Kidney (tissue), 2 donors: ENCODE measurements around a stretch of chr5.

DNA sequence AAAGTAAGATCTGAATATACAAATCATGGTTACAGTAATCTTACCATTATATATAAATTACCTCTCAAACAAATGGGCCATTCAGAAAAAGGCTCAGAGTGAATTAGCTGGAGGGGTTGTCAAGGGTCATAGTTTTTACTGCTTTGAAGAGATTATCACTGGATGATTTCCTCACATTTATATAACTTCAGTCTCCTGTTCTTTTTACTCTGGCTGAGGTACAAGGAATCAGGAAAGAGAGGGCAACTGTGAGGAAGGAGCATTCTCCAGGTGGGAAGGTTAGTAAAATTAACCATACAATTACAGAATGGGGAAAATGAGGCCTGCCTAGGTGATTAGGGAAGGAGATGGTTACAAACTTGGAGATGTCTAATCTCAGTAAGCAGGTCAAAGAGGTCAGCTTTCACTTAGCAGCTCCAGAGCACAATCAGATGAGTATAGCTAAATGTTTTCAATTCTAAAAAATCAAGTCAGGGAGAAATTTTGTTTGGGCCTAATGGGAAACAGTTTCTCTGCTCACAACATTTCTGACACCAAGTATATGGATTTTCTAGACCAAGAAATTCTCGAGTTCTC, 148.8 kb upstream of the ELL2 start:
- PRO-cap = no peak
- RRBS = no CpG with 5 or more reads among the region's 1 CpG

GRCh38 chr5:96177047-96177852, 215.6 kb upstream of the ELL2 start:
- PRO-cap = no peak
- RRBS = no CpG with 5 or more reads among the region's 7 CpGs

DNA sequence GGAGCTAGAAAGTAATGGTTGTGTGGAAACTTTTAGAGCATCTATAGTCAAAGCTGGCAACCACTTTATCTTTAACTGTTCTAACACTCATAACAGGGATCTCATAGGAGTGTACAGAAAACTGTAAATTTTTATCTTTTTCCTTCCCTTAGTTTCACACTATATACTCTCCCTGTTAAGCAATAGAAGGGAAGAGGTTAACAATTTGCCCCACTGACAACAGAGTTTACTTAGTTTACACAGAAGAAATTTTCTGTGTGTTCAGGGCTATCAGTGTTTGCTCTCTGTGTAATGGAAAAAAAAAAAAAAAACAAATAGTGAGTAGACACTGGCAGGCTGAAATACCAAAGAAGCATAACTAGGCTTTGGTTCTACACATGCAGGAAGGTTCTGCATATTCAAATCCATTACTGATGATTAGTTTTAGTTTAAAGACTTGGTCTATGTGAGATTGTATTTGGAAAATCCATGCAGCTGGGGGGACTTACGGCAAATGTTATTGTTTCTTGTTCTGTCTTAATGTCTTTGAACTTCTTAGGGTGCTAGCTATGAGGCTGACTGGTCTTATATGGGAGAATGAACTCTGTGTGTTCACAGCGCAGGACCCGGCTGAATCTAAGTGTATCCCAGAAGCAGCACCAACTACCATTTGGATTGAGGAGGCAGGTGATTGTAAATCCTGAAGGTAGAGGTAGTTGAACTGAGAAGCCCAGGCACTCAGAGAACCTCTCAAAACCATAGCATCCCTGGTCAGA, 187.5 kb downstream of the PCSK1 start:
- PRO-cap = no peak
- RRBS = no CpG with 5 or more reads among the region's 3 CpGs

DNA sequence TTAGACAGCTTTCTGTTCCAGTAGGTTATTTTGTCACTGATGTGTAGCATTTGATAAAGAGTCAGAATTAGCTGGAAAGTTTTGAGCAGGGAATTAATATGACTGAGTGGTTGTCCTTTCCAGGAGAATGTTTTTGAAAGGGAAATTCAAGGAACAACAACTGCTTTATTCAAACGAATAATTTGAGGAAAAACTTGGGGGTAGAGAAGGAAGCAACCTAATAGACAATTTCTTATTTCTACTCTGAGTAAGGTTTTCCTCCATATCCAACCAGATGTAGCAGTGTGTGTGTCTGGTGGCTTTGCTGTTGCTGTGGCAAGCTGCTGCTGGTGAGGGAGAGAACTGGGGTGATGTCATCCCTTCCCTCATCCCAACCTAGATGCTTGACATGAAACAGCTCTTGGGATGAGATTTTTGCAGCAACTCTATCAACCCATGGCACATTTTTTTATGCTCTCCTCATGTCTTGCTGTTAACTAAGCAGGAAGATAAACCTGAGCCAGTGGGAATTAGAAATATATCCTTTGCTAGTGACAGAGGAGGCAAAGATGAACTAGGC, 135.8 kb downstream of the PCSK1 start:
- PRO-cap = no peak
- RRBS = no CpG with 5 or more reads among the region's 1 CpG

- PRO-cap = no peak
- RRBS = no CpG with 5 or more reads among the region's 4 CpGs
Measured at GRCh38 chr5:96627538-96628019, 34.6 kb upstream of the CAST start.

DNA sequence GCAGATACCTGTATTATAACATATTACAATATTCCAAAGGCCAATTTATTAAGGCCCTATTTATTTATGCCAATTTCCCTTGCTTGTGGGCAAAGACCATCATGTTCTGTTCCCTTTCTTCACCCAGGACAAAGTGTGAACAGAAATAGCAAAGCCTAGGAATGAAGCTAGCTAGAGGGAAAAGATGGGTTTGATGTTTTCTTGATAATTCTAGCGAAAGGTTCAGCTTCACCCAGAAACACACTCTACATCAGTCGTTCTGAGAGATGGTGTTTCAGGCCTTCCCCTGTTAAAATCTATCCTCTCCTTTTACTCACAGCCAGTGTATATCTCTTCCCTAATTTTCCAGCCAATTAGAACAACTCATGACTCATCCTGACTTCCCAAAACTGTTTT, 28.6 kb upstream of the CAST start:
- PRO-cap = no peak
- RRBS = no CpG with 5 or more reads among the region's 2 CpGs

DNA sequence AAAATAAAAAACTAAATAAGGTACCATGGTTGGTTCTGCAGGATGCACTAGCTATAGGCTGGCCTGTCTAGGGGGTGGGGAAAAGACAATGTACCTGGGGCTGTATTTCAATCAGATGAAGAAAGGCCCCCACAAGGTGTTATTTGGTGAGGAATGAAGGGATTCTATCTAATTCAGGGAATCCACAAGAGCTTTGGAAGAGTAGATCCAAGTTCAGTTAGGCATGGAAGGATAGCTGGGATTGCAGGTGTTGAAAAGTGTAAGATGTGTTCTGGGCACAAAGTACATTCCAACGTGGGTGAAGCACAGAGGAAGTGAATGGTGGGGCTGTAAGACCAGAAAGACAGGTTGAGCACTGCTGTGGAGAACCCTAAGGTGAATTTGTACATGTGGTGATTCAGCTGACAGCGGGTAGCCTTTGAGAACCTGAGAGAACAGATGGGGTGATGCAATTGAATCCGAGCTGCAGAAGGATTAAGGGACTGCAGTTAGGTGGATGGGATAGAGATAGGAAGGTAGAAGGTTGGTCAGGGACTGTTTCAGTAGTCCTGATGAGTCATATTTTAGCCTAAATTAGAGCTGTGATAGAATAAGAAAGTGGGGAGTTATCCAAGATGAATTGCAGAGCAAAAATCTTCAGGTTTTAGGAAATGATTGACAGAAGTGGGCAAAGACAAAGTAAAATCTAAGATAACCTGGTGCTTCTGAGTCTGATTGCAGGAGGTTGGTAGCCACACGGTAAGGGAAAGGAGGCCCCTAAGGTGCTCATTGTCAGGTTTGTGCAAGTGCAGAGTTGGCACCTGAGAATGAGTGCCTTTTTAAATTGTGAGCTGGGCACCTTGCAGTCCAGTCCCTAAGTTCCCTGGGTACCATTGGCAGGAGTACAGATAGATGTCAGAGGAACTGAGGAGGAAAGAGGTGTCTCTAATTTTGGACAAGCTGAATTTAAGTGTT, 72.0 kb downstream of the CAST start:
- PRO-cap = no peak
- RRBS = no CpG with 5 or more reads among the region's 4 CpGs

DNA sequence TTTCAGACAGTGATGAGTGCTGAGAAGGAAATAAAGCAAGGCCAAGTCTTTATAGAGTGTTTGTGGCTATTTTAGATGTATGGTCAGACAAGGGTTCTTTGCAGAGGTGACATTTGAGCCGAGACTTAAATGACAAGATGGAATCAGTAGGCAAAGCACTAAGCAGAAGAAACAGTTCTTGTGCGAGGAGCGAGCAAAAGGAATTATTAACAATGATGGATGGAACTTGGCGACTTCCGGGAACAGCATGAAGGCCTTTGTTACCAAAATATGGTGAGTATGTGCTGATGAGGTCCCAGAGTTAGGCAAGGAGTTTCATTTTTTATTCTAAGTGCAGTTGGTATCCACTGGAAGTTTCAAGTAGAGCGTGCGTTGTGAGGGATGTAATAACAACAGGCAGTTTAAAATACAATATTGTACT, 1.6 kb upstream of the LNPEP start:
- PRO-cap = bidirectional peak, plus-strand start at position 232 of the sequence, minus-strand start at position 205 of the sequence
- RRBS = no CpG with 5 or more reads among the region's 7 CpGs

GRCh38 chr5:97033207-97034048, 97.5 kb downstream of the LNPEP start:
- PRO-cap = no peak
- RRBS = no CpG with 5 or more reads among the region's 5 CpGs

DNA sequence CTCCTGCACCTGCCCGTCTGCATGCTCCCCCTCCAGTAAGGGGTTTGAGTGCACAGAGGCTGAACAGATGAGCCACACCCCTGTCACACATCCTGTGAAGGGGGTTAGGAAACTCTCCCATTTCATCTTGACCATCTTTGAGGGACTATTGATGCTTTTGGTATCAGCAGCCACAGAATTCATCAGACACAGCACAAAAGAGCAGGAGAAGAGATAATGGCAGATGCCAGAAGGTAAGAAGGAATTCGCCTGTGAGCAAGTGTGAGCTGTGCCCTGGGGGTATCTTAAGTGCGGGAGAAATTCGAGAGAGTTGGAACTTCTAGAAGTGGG, 68.8 kb downstream of the LIX1 start:
- PRO-cap = no peak
- RRBS = no CpG with 5 or more reads among the region's 4 CpGs

GRCh38 chr5:97165627-97166292, 17.3 kb downstream of the RIOK2 start:
- PRO-cap = no peak
- RRBS = no CpG with 5 or more reads among the region's 3 CpGs

DNA sequence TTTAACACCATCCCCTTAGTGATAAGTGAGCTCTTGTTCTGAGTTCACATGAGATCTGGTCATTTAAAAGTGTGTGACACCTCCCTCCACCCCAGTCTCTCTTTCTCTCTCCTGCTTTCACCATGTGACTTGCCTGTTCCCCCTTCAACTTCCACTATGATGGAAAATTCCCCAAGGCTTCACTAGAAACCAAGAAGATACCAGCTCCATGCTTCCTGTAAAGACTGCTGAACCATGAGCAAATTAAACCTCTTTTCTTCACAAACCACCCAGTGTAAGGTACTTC, 475.2 kb upstream of the RGMB start:
- PRO-cap = no peak

DNA sequence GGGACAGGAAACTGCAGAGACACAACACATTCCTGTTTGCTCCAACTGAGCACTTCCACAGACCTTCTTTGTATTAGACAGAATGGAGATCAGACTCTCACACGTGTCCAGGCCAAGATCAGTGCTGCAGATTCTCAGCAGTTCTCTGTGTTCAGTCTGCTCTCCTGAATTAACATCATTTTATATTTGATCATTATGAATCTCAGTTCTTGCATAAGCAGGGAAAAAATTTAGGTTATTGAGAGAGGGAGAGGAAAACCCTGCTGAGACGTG, 471.8 kb upstream of the RGMB start:
- PRO-cap = no peak
- RRBS = no CpG with 5 or more reads among the region's 2 CpGs

GRCh38 chr5:98786618-98787059, 13.2 kb downstream of the RGMB start:
- PRO-cap = no peak
- RRBS = no CpG with 5 or more reads among the region's 1 CpG

- PRO-cap = no peak
- RRBS = no CpG with 5 or more reads among the region's 1 CpG
Measured at GRCh38 chr5:98868444-98868944, 60.3 kb downstream of the CHD1 start.

- PRO-cap = no peak
- RRBS = no CpG with 5 or more reads among the region's 4 CpGs
Measured at GRCh38 chr5:98881757-98882602, 46.8 kb downstream of the CHD1 start.

DNA sequence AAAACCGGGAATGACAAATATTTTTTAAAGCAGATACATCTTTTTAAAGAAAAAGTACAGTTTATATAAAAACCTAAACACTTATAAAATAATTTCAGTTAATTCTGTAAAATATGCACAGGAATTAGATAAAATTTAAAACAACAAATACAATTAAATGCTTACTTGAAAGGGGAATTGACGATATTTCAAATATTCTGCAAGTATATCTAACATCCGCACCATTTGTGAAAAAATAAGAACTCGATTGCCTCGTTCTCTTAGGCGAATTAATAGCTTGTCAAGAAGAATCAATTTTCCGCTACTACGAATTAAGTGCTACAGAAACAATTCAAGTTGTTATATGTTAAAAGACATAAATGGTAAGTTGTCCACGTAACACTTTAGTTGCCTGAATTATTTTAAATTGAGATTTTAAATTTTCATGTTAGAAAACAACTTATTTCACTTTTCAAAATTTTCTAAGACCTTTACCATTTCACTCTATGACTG, 40.8 kb downstream of the CHD1 start:
- PRO-cap = no peak
- RRBS = no CpG with 5 or more reads among the region's 9 CpGs

DNA sequence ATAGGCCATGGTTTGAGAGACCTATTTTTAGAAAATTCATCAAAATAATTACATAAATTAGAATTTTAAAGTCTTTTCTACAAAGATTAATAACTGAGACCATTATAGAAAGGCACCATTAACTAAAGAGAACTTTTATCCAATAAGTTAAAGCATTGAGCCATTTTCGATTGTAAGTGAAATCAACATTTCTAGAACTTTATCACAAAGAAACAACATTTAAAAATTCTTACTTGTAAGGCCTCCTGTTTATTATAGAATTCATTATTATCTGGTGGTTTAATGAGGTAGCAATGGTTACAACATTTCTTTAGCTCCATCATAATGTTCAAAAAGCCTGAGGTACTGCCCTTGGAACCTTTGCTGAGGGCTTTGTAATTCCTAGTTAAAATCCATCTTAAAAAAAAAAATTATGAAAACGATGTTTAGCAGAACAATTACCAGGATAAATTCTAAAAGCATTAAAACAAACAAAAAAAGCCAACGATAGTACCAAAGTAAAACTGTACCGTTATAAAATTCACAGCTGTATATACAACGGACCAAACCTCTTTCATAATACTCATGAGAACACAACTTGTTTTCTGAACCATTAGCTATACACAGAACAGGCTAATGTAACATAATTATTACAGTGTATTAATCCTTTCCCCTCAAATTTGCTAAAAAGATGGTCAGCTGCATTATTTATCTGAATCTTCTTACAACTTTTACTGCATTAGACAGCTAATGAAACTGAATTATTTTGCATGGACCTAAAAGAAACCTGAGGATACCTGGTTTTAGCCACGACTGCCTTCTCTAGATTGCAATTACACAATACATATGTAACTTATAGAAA, 39.7 kb downstream of the CHD1 start:
- PRO-cap = no peak
- RRBS = no CpG with 5 or more reads among the region's 6 CpGs

GRCh38 chr5:98930090-98930398, 1.2 kb upstream of the CHD1 start:
- PRO-cap = no peak
- RRBS = no CpG with 5 or more reads among the region's 9 CpGs

GRCh38 chr5:99025292-99025802, 96.5 kb upstream of the CHD1 start:
- PRO-cap = no peak
- RRBS = no CpG with 5 or more reads among the region's 4 CpGs